ENCODE measurements around a stretch of chr1.

- RAMPAGE, long total RNA: no peak
- RRBS: 84% methylated on average over 2 of the region's 4 CpGs
These were observed 18.9 kb upstream of the NCF2 start for GRCh38 chr1:183609154-183609660.

GRCh38 chr1:183881738-183882281, 76.9 kb downstream of the RGL1 start:
- RAMPAGE, long total RNA: no peak
- RRBS: no CpG with 5 or more reads among the region's 5 CpGs

- RAMPAGE, long total RNA: no peak
- RRBS: no CpG with 5 or more reads among the region's 7 CpGs
These were observed 78.8 kb downstream of the RGL1 start for GRCh38 chr1:183883535-183884219.

DNA sequence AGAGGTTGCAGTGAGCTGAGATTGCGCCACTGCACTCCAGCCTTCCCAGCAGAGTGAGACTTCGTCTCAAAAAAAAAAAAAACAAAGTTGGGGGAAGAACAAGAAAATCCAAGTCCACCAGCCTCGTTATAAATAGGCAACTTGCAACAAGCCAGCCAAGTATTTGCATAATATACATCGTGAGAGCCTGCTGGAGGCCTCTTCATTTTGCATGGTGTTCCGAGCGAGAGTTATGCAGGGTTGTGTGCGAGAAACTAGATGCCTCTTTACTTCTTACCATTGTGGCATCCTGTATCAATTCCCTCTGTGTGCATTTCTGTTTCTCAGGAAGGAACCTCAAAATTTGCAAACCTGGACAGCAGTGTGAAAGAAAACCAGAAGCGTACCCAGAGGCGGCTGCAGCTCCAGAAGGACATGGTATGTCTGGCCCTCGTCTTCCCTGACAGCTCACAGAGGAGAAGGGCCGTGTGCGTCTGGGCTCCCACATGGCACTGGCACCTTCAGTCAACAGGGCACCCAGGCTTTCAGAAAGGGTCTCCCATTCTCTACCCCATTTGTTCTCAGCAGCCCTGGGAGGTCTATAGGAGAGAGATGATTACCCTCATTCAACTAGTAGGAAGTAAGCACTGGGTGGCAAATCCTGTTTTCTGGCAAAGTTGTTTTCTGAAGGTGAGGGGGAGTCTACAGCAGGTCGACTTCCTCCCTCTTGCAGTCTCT, 92.7 kb downstream of the RGL1 start:
- RAMPAGE, long total RNA: no peak
- RRBS: no CpG with 5 or more reads among the region's 13 CpGs

- RAMPAGE, long total RNA: no peak
- RRBS: no CpG with 5 or more reads among the region's 1 CpG
These were observed 2.6 kb downstream of the COLGALT2 start for GRCh38 chr1:184035035-184035238.

DNA sequence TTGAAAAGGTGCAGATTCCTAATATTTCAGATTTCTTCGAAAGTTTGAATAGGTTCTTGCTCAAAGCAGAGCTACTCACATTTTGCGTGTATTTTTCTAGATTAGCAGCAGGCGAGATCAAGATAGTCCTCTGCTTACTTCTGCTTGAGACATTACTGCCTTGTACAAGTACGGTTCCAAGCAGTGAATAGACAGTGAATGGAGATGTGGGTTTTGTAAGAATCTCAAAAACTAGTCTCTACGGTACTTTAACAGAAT, 741 bp downstream of the TSEN15 start:
- RAMPAGE, long total RNA: no peak
- RRBS: no CpG with 5 or more reads among the region's 5 CpGs

DNA sequence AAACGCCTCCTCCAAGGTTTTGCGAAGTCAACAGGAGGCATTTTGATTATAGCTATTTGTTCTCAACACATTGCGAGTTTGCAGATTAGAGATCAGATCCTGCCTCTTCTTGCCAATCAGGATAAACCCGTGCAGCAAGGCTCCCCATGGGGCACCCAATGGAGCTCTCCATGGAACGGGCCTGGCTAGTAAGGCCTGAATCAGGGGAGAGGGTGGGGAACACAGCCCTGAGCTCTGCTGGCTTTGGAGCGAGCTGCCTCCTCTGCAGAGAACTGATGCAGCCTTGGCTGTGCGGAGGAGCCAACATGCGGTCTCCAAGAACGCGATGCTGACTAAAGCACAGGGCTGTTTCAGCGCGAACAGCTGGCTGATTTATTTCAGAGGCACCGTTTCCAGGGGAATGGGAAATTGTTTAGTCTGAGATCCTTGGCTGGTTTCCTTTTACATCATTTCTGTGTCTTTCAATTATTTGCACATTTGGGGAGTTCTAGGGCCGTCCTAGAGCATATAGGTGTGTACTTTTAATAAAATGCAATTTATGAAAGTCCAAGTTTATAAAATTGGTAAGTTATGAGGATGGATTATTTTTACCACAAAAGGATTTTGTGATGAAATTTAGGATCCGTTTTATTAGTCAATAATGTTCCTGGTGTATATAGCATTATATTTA, 139.7 kb downstream of the TSEN15 start:
- RAMPAGE, long total RNA: no peak
- RRBS: no CpG with 5 or more reads among the region's 15 CpGs

GRCh38 chr1:184504435-184504650, 117.5 kb downstream of the C1orf21 start:
- RAMPAGE, long total RNA: no peak
- RRBS: no CpG with 5 or more reads among the region's 4 CpGs

DNA sequence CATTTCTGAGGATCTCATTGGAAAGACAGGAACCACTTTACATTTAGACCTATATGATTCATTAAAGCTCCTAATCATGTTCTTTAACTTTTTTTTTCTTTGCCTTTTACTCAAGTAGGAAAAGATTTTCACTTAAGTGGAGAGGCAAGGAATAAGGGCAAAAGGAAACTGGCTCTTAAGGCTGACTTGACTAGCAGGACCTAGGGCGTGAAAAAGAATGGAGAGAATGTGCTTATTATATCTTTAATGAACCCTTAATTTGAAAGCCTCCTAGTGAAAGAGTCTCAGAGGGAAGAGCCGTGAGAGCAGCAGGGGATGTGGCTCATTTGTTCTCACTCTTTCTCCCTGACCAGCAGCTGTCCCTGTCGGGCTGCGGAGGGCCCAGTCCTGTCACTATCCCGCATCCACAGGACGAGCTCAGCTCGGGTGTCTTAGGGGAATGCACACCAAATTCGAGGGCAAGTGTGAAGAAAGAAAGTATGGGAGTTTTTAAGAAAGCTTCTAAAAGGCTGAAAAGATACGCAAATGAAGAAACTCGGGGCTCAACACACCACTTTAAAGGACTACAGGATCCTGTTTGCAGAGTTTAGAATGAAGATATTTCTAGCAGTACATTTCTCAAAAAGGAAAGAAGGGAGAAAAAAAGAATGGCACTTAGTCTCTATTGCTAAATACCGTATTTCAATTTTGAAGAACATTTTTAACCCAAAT, 180.0 kb downstream of the EDEM3 start:
- RAMPAGE, long total RNA: no peak
- RRBS: no CpG with 5 or more reads among the region's 11 CpGs

DNA sequence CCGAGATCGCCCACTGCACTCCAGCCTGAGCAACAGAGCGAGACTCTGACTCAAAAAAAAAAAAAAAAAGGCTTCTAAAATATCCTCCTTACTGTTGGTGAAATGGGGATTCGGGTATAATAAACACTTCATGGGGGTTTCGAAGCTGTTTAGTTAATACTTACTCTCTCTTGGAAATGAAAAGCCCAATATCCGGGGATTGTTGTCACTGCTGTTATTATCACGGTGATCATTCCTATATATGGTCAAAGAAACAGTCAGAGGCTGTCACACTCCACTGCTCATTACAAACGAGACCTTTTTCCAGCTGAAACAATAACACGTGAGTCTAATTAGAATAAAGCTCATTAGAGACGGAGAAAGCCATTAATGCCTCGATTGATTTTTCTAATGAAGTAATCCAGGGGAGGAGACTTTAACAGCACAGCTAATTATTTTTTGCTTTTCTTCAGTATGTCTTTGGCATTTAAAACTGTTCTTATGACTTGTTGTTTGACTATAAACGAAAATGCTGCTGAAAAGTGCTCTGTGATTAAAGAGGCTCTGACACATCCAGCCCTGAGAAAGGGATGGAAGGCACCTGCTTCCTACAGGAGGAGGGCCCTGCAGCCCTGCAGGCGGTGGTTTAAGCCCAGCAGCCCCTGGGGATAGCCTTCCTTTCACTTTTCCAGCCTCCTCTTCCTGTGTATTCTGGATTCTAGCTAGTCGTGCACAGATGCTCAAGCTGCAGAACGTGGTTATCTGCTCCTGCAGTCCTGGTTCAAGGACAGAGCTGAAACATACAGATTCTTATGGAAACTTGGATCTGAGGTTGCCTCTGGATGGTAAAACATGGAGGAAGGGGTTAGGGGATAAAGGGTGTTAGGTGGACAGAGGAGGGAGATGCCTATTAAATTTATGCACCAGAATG, 143.6 kb downstream of the EDEM3 start:
- RAMPAGE, long total RNA: no peak
- RRBS: no CpG with 5 or more reads among the region's 15 CpGs

DNA sequence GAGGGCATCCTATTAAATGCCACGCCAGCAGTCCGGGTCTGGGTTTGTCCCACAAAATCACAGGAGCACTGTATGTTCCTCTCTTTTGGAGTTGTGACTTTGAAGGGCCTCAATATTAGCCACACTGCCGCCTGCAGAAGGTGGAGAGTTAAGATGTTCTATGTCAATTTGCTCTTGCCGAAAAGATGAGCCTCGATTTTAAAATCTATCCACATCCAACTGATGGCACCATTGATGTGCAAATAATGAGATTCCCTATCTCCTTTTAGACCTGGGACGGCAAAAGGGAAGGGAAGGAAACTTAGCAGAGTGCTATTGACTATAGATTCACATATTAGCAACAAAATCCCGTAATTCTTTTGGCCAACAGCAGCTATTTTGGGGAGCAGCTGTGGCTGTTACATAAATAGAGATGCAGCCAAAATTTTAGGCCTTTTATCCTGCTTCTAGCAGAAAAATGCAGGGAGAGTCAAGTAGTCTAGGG, 133.7 kb downstream of the EDEM3 start:
- RAMPAGE, long total RNA: no peak
- RRBS: no CpG with 5 or more reads among the region's 7 CpGs

GRCh38 chr1:184663898-184665160, 90.3 kb downstream of the EDEM3 start:
- RAMPAGE, long total RNA: no peak
- RRBS: 6% methylated on average over 1 of the region's 59 CpGs

GRCh38 chr1:184822954-184823663, 68.5 kb upstream of the EDEM3 start:
- RAMPAGE, long total RNA: no peak
- RRBS: no CpG with 5 or more reads among the region's 7 CpGs

DNA sequence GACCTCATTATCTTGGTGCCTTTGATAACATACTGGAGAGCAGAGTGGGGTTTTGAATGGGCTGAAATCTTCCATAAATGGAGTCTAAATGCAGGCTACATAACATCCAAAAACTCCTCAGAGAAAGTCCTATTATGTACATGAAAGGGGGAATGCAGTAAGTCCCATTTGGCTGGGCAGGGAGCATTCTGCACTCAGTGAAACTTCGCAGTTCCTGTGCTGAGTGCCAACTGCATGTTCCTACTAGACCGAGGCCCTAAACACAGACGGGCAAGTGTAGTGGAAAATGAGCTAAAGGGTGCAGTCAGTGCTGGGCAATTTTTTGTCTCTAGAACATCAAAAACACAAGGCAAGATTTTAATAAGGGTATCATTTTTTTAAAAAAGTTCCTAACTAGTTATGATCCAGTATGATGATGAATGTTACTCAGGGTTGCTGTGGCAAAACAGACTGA, 91.7 kb downstream of the NIBAN1 start:
- RAMPAGE, long total RNA: no peak
- RRBS: no CpG with 5 or more reads among the region's 3 CpGs

DNA sequence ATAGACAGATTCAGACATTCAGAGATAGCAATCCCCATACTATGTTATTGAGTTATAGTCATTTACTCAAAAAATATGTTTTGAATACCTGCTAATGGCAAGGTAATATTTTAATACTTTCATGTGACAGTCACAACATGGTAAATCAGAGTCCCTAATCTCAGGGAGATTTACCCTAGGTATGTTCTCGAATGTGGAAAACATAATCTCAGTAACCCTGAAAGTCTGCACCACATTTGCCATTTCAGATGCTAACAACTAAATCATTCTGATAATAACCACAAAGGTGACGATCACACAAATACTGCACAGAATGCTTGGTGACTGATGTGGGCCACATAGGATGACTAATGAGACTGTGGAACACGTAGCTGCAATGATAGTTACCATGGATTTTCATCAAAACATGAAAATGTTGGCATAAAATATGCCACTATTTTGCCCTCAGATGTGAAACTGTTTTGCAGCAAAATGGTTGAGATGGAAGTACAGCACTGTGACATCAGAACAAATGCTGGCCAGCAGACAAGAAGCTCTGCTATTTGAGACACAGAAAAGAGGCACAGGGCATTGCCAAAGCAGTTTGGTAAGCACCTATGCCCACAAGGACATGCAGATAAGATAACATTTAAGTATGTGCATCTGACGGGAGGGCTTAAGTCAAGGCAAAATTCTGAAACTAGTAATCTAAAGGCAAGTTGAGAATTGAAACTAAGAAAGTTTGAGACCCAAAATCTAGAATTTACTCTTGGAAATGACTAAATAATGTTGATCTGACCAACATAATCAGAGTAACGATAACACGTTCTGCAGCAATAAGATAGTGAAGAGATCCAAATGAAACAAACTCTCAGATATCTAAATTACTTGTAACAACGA, 83.8 kb downstream of the NIBAN1 start:
- RAMPAGE, long total RNA: no peak
- RRBS: no CpG with 5 or more reads among the region's 7 CpGs

GRCh38 chr1:184958785-184959446, 15.4 kb downstream of the NIBAN1 start:
- RAMPAGE, long total RNA: no peak
- RRBS: no CpG with 5 or more reads among the region's 5 CpGs

DNA sequence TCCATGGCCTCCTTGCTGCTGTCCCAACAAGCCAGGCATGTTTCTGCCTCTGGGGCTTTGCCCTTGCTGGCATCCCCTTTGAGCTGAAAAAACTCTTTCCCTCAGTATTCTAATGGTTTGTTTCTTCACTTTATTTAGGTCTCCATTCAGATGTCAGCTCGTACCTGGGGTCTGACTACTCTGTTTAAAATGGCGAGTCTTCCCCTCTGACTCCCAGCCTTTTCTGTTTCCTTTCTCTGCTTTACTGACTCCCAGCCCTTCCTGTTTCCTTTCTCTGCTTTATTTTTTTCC, 8.7 kb downstream of the SWT1 start:
- RAMPAGE, long total RNA: no peak
- RRBS: no CpG with 5 or more reads among the region's 2 CpGs

- RAMPAGE, long total RNA: no peak
- RRBS: no CpG with 5 or more reads among the region's 5 CpGs
These were observed 16.1 kb downstream of the IVNS1ABP start for GRCh38 chr1:185300905-185301386.

DNA sequence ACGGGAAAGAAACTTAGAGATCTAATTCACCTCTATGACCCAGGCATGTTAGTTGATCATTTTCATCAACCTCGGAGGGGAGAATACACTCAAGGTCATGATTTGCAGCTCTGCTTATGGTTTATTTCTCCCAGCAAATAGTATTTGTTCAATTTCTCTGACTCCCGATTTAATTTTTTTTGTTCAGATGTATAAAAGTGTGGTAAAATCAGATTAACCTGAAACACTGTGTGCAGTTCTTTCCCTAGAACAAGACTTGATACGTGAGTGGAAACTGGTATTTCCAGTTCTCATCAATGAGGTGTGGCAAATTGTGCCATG, 76.7 kb upstream of the IVNS1ABP start:
- RAMPAGE, long total RNA: no peak
- RRBS: no CpG with 5 or more reads among the region's 4 CpGs

DNA sequence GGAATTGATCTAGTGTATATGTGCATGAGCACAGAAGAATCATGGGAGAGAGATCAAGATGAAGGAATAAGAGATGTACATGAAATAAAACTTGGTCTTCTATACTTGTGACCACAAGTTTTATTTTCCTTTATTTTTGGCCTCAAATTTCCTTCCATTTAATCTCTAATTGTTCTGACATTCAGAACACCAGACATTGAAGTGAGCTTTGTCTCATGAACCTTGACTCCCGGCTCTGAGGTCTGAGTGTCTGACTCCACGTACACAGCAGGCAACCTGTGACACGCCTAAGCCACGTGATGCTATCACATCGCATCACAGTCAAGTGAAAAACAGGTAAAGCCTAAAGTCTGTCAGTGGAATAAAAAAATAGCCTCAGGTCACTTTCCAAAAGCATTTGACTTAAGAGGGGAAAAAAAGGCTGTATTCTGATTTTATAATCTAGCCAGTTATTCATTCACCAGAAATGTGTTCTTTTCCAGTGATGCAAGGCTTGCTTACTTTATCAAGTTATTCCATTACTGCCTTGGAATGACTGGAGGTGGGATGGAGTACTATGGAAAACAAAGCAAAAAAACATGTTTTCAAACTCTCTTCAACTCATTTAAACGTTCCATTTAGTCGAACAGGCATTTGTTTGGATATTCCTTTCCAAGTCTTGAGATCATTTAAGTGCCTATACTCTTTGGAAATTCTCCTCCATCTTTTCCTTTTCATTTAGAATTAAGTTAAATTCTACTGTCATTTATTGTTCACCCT, 163.2 kb upstream of the HMCN1 start:
- RAMPAGE, long total RNA: no peak
- RRBS: no CpG with 5 or more reads among the region's 7 CpGs